Bile duct (tissue), 1 donor: Measurements from ENCODE around the genes GGCX, VAMP8, IMMT and RNF103.

- PRO-cap = no peak
Observed at GRCh38 chr2:85318113-85318677, 9.6 kb downstream of the TGOLN2 start.

- PRO-cap = bidirectional peak, plus-strand start at chr2:85421627, minus-strand start at chr2:85421406
Observed at GRCh38 chr2:85421209-85421817, 2.8 kb downstream of the SH2D6 start.

DNA sequence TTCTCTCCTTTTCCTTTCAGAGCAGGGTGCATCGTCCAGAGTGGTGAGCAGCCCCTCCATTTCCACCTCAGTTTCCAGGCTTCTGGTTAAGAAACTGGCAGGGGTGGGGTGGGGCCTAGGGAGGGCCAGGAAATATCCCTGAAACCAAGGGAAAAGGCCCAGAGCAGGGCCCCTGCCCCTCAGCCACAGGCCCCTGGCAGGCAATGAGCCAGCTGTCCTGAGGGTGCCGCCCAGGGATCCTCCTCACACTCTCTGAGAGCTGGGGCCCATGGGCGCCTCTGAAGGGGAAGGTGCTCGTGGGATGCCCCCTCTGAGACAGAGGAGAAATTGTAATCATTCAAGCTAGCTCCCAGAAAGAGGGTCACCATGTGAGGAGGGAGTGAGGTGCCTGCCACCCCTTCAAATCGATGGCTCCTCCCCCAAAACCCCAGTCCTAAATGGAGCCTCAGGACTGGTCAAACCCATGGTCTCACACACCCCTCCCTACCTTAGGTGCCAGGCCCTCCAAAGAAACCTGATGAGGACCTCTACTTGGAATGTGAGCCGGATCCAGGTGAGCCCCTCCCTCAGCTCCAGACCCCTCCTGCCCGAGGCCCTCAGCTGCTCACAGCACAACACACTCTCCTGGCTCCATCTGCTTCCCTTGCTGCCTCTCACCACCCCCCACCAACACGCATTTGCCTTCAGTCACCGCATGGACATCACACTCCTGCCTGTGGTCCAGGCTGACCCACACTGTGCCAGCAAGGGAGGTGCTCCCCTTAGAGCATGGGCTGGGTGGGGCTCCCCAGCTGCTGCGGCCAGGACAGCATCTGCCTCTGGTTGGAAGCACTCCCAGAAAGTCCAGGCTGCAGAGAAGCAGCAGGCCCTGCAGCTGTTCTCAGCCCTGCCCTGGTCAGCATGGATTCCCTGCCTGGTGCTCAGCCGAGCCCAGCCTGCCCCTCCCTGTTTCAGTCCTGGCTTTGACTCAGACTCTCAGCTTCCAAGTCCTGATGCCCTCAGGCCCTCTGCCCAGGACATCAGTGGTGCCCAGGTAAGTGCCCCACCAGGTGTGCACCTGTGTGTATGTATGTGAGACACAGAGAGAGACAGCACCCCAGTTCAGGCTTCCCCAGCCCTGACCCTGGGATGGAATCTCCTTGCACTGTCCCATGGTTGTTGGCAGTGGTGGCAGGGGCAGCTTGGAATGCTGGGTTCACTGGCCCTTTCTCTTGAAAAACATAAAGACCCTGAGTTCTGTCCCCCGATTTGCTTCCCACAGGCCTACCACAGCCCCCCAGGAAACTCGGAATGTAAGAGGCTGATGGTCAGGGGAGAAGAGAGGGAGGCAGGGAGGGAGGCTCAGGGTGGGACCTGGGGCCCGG is 15.0 kb downstream of the SH2D6 start:
- PRO-cap = no peak

- PRO-cap = bidirectional peak, plus-strand start at chr2:85561621, minus-strand start at chr2:85561434; bidirectional peak, plus-strand start at chr2:85561853, minus-strand start at chr2:85561819
Observed at GRCh38 chr2:85561370-85562193, at the start of gene GGCX. GGCX (minus strand) TSS chr2:85561493.

DNA sequence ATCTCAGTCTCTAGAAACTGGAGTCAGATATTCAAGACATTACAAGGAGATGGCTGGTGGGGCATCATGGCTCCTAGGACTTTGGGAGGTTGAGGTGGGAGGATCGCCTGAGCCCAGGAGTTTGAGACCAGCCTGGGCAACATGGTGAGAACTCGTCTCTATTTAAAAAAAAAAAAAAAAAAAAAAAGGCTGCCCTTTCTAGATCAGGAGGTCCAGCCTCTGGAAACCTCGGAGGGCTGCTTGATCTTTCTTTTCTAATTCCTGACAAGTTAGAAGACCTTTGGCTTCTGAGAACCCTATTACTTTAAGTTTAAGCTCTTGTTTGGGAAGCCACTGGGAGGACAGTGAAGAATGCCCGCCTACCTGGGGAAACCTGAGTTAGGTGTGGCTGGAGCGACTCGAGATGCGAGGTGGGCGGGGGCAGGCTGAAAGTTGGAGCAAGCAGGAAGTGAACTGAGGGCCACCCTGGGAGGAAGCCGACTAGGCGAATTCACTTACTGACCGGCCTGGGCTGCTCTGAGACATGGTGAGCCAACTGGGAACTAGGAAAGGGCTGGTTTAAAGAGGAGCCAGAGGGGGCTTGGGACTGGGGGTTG is at the start of gene VAMP8:
VAMP8 (plus strand) TSS at position 463 of the 596 bp plus-strand sequence.
- PRO-cap = bidirectional peak, plus-strand start at position 460 of the sequence, minus-strand start at position 375 of the sequence

GRCh38 chr2:85599391-85600190 is 2.9 kb downstream of the TMEM150A start:
- PRO-cap = no peak

GRCh38 chr2:85603269-85603573 is 723 bp upstream of the TMEM150A start:
- PRO-cap = no peak

- PRO-cap = no peak
Observed at GRCh38 chr2:85684891-85685257, 9.3 kb upstream of the GNLY start.

GRCh38 chr2:85712690-85713814 is 18.9 kb downstream of the GNLY start:
- PRO-cap = no peak

- PRO-cap = no peak
Observed at GRCh38 chr2:85713815-85714415, 19.8 kb downstream of the GNLY start.

DNA sequence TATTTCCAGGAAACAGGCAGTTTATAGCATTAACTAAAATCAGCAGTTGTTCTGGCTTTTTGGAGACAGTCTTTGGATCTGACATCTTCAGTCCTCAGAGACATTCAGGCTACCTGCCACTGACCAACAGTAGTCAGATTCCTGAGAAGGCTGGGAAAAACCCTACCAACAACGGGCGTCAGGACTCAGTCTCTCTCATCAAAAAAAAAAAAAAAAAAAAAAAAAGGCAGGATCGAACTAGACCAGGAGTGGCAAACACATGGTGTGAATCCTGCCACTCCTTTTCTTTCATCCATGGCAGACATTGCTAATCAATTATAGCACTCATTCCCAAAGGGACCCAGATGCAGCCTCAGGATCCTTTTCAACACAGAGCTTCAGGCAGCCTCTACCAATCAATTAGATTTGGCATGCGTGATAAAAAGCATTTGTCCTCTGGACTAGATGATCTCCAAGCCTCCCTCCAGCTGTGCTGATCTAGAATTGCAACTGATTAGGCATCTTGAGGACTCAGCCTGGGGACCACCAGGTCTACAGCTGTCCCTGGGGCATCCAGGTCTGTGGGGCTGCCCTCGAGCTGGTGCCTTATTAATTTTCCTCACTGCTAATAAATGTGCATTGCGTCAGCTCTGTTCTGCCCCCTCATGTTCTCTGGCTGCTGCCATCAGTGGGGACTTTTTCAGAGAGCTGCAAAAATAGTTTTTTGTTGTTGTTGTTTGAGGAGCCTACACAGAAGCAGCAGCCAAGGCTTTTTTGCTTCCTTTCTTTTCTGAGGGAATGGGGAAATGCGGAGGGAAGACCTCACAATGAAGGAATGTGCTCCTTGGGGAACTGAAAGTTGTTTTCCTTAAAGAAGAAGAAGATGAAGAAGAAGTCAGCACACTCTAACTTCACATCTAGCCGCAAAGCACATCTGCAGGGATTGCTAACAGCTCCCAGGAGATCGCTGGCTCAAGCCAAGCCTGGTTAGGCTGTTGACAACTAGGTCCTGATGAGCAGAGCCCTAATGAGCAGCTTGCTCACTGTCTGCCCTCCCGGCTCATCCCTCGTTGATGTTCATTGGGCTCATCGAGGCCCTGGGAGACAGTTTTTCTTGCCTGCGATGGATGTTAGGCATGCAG is 8.9 kb upstream of the ATOH8 start:
- PRO-cap = bidirectional peak, plus-strand start at position 706 of the sequence, minus-strand start at position 582 of the sequence

DNA sequence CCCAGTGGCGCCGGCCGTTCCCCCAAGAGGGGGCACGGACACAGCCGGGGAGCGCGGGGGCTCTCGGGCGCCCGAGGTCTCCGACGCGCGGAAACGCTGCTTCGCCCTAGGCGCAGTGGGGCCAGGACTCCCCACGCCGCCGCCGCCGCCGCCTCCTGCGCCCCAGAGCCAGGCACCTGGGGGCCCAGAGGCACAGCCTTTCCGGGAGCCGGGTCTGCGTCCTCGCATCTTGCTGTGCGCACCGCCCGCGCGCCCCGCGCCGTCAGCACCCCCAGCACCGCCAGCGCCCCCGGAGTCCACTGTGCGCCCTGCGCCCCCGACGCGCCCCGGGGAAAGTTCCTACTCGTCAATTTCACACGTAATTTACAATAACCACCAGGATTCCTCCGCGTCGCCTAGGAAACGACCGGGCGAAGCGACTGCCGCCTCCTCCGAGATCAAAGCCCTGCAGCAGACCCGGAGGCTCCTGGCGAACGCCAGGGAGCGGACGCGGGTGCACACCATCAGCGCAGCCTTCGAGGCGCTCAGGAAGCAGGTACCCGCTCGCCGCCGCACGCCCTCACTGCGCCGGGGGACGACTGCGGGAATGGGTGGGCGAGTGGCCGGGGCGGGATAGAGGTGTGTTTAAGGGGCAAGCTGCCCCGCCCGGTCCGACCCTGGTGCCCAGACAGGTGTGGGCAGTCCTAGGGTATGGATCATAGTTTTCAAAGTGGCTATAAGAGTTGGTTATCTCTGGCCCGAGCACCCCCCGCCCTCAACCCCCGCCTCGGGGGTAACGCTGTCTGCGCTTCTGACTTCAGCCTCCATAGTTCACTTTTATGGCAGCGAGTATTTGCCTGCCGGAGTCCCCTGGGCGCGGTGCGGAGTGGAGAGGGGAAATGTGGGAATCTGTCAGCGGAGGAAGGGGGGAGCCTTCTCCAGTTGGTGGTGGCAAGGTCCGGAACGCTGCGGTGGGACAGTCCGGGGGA is 916 bp downstream of the ATOH8 start:
- PRO-cap = bidirectional peak, plus-strand start at position 562 of the sequence, minus-strand start at position 236 of the sequence

DNA sequence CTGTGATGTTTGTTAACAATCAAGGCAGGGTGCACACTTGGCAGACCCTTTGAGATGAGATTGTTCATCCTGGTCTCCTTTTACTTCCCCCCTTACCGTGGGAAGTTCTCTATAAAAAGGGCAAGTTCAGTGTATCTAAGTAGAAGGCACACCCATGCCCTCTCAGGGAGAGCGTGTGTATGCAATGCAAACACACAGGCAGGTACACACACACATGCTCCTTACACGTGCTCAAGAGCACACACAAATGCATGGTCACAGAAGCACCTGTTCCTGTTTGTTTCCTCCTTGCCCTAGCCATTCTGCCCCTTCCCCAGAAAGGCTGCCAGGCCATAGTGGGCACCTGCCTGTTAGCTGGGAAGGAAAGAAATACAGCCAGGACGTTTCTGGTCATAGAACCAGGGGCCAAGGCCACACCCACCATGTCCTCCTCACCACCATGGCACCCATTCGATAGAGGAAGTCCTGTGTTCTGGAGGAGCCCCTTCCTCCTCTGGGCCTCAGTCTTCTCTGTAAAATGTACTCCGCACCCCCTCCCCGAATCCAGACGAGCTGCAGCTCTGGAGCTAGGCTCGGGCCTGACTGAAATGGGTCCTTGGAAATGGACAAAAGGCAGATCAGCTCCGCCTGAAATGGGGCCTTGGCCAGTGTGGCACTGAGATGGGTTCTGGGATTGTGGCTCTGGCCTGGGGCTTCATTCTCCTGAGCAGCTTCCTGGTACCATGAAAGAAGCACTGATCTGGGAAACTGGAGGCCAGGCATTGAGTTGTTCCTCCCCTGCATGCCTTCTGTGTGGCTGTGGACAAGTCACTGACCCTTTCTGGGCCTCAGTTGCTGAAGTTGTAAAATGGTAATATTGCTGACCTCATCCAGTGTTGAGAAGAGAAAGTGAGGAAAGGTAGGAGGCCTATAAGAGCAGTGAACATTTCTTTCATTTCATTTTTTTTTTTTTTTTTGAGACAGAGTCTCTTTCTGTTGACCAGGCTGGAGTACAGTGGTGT is 3.4 kb downstream of the ATOH8 start:
- PRO-cap = no peak

DNA sequence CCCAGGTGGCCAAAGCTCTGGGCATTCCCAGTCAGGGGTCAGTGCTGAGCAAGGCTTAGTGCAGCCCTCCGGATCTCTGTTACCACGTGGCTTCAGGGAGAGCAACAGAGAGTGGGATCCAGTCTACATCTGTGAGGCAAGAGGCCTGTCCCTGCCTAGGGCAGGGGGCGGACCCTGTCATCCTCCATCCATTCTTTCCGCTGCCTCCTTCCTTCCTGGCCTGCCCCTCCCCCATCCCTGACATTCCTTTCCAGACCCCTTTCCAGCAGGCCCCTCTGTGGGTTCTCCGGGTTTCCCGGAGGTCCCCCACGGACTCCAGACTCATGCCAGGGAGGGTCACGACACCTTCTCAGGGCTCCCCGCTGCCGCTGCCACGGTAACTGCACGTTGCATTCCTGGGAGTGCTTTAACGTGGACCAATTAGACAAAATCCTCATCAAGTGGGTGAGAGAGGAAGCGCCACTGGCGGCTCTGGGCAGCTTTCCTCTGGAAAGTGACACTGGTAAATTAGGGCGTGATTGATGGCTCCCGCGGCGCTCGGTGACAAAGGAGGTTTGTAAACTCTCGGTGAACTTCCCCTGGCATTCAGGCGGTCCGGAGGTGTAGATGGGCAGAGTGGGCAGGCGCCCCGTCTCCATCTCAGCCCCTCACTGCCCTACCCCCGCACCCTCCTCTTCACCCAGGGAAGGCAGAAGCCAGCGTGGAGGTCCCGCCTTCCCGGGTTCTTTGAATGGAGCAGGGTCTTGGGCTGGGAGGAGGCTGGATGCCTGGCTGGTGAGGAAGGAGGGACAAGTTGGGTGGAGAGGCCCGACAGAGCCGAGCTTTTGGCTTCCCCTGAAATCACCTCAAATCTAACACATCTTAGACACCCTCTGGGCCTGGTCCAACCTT is 11.5 kb downstream of the ATOH8 start:
- PRO-cap = no peak

GRCh38 chr2:85799011-85800123 is 45.6 kb downstream of the ATOH8 start:
- PRO-cap = no peak

DNA sequence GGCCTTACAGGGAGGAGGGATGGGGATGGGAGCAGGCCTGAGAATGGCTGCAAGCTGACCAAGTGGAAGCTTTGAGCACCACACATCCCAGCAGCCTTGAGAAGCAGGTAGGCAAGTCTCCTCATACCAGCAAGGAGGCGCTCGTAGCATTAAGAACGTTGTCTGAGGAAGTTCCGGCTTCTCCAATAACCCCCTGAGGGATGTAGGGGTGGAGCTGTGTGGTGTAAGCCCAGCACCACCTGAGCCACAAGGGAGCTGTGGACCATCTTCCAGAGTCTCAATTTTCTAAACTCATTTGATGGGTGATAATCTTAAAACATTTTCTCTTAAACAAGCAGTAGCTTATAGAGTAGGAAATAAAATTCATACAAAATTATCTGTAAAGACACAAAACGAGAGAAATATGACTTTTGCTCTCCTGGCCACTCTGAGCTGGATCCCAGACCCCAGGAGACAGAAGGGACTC is 50.6 kb downstream of the ST3GAL5 start:
- PRO-cap = no peak

- PRO-cap = no peak
Observed at GRCh38 chr2:85935653-85936221, 46.9 kb upstream of the ST3GAL5 start.

DNA sequence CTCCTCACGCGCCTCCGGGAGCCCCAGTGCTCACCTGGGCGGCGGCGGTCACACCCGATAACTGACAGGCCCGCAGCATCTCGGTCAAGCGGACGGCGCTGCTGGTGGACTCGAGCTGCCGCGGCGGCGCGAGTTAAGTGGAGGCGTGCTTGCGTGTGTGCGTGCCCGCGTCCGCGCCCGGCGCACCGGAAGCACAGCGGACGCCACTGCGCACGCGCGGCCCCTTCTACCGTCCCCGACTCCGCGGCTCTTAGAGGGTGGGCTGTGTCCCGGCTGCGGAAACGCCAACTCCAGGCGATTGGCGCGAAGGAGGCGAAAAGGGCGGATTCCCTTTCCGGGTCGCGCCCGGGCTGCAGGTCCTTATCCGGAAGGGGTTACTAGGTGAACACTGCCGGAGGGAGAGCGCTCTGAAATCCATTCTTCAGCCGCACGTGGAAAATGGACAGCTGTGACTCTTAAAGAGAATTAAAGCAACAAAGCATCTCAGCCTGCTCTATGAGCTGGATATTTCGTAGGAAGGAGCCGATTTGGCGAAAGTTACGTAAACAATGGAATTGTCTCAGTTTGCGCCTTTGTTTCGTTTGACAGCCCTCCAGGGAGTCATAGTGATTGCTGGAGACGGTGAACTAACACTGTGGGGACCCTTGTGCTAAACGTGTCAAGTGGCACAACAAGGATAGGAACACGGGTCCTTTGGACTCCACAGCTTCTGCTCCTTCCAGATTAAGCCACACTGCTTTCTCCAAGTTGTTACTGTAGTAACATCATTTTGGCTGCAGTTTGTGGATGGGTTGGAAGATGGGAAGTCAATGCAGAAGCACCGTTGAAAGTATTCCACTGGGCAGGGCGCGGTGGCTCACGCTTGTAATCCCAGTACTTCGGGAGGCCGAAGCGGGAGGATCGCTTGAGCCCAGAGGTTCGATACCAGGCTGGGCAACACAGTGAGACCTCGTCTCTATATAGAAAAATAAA is at the start of gene IMMT:
IMMT (minus strand) TSS at position 159 of the 972 bp plus-strand sequence.
- PRO-cap = bidirectional peak, plus-strand start at position 380 of the sequence, minus-strand start at position 135 of the sequence

DNA sequence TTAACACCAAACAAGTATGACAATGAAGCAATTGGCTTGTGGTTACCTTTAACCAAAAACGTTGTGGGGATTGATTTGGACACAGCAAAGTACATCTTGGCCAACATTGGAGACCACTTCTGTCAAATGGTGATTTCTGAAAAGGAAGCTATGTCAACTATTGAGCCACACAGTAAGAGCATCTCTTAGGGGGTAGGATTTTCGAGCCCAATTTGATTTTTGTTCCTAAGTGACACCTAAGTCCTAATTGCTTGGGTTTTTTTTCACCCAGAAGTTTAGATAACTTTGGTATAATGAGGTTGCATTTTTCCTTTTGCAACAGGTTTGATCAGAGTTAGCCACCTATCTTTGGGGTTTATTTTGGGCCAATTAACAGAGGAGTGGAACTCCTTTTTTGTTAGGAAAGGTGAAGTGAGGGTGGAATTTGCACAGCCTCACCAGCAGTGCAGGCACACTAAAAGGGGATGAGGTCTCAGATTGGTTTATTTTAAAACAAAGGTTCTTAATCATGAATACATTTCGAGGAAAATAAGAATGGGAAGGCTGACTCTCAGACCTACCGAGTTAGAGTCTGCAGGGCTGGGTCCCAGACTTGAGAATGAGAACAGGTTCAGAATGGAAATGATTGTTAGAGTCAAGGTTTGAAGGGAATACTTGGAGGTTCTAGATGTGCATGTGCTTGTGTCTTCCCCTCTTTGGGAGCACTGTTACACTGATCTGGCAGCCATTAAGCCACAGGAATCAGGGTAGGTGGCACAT is 33.8 kb downstream of the KDM3A start:
- PRO-cap = no peak

DNA sequence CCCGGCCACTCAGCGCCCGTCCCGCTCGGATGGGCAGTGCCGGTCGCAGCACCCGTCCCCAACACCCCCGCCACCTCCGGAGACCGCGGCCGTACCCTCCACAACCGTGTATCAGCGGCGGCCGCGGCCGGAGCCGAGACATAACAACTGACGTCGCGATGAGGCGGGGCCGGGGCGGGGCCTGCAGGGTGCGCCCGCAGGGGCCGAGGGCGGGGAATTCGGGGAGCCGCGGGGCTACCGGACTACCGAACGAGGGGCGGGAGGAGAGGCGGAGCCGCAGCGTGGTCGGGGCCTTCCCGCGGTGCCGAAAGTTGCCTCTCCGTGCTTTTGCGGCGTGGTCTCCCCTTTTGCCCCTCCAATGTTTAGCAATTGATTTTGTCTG is at the start of gene RNF103:
RNF103 (minus strand) TSS at position 145 of the 382 bp plus-strand sequence.
- PRO-cap = bidirectional peak, plus-strand start at position 271 of the sequence, minus-strand start at position 113 of the sequence